Neuron (in vitro differentiated cells): ENCODE results near the genes DOCK3, TLR9 and TWF2.

DNA sequence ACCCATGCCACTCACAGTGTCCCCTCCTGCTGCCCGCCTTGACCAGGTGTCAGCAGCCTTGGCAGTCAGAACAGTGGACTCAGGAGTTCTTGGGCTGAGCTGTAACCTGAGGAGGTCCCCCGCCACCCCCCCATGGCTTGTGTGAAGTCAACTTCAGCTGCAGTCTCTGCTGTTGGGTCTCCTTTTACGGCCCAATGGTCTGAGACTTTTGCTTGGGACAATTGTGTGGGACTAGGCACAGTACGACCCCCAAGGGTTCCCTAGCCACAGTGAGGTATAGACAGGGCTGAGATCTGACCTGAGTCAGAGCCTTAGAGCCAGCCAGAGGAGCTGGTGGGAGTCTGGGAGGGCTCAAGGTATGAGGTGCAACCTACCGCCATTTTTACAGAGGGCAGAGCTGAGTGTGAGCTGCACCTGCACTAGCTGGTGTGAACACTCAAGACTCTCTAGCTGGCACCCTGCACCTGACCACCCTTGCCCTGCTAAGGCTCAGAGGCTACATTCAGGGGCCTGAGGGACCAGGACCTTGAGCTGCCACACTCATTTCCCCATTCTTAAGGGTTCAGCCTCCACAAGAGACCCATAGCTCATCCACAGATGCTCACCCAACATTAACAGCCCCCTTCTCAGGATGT lies 9.1 kb downstream of the MAPKAPK3 start:
- PRO-cap, result no peak

DNA sequence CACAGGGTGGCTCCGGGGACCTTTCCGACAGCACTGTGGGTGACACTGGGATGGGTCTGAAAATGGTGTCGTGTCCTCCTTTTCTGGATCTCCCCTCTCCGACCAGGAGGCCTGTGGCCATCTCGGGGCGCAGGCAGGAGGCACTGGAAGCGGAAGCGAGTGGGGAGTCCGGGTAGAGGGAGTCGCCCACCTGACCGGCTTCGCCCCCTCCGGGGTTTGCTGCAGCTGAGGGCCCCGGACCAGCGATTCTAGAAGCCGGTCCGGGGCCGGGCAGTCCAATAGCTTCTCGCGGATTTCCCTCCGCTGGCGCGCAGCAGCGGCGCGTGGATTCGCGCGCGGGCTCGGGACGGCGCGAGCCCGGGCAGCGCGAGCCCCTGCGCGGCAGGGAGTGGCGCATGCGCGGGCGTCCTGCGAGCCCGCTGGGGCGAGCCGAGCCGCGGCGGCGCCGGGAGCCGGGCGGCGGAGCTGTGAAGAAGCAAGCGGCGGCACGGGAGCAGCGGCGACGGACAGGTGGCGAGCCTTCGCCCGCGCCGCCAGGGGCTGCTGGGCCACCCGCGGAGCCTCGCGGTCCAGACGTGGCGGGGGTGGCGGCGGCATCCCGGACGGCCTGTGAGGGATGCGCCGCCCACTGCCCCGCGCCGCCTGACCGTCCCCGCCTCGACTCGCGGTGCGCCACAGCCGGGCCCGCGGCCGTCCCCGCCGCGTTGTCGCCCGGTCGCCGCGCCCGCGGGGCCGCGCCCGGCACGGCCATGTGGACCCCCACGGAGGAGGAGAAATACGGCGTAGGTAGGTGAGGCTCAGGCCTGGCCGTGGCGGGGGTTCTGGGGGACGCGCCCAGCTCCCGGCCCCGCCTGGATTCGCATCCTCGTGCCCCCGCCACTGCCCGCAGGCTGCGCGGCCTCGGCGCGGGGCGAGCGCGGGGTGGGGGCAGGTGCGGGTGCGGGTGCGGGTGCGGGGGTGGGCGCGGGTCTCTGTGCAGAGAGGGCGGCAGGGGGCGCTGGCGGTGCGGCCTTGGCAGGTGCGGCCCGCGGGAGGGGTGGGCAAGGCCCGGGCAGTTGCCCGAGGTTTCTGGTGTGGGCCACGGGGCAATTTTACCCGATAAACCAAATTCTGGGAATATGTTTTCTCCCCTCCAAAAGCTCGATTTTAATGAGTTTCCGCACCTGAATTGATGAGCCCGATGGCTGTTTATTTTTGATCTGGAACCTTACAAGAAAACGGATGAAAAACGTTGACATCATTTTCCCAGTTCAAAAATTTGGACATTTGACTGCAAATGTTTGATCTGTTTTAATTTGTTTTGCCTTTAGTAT lies at the start of gene DOCK3:
TSS of gene DOCK3 (plus strand) at position 413 of the 1,313 bp plus-strand sequence.
- PRO-cap, result bidirectional peak, plus-strand start at position 413 of the sequence, minus-strand start at position 390 of the sequence; bidirectional peak, plus-strand start at position 1,043 of the sequence, minus-strand start at position 894 of the sequence

DNA sequence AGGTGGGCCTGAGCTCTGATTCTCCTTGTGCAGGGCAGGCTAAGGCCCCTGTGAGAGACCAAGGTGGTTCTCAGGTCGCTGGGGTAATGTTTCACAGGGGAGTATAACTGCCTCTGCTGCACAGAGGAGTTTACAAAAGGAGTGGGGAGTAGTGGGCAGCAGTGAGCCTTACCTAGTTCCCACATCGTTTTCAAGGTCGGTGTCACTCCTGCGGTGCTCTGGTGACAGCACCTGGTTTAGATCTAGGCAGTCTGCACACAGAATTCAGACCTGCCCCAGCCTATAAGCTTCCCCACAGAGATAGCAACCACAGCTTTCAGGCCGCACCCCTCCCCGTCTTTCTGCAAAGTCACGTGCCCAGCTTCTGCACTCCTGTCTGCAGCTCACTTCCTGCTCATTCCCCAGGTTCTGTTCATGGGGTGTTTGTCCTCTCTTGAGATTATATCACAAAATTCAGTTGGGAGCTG lies 350.5 kb downstream of the DOCK3 start:
- PRO-cap, result no peak

DNA sequence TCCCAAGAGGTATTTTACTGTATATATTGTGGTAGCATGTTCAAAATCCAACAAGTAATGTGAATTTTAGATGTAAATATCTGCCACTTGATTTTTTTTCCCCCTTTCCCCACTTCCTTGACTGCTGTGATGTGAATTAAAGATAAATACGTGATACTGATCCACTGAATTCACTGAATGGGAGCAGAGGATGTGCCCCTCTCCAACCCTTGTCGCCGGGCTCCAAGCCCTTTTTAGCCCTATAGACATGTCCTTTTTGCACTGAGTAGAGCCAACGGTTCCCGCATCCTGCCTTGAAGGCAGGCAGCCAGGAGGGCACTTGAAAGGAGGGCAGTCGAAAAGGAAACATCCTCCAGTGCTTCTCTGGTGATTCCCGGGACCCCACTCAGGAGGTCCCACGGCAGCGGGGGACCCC lies 1.0 kb upstream of the MANF start:
- PRO-cap, result bidirectional peak, plus-strand start at position 318 of the sequence, minus-strand start at position 235 of the sequence

- PRO-cap, result no peak
Observed at GRCh38 chr3:51412930-51413223, 21.8 kb downstream of the RBM15B start.

DNA sequence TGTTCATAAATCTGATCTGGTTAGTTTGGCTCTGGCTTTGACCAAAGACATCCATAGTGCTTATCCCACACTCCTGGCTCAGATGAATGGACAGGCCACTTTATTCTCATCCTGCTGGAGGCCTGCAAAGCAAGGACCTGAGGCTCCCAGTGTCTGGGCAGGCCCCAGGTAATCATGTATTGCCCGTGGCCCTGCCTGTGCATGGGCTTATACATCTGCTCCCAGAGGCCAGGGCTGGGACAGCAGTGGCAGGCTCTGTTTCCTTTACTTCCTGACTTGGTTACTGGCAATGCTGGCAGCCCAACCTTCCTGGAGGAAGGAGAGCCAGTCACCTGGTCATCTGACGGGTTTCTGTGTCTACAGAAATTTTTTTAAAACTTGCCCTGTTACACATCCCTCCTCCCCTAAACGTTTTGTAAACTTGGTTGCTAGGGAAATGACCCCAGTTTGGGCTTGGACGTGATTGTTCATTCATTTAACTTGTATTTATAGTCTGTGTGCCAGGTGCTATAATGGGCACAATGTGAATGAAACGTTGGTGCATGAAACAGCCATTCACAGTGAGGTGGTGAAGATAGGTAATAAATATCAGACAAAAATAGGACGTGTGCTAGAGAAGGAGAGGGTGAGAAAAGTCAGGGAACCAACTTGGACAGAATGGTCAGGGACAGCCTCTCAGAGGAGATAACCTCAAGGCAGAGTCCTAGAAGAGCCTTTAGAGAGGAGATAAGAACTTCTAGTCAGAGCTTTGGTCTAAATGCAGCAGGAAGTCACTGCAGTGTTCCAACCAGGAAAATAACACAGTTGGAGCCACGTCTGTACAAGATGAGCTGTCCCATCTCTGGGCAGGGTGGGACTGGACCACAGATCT lies 14.0 kb downstream of the TEX264 start:
- PRO-cap, result no peak

GRCh38 chr3:51968456-51968837 lies 1.2 kb upstream of the PCBP4 start:
- PRO-cap, result no peak

GRCh38 chr3:52064696-52065941 lies 8.7 kb upstream of the DUSP7 start:
- PRO-cap, result no peak

DNA sequence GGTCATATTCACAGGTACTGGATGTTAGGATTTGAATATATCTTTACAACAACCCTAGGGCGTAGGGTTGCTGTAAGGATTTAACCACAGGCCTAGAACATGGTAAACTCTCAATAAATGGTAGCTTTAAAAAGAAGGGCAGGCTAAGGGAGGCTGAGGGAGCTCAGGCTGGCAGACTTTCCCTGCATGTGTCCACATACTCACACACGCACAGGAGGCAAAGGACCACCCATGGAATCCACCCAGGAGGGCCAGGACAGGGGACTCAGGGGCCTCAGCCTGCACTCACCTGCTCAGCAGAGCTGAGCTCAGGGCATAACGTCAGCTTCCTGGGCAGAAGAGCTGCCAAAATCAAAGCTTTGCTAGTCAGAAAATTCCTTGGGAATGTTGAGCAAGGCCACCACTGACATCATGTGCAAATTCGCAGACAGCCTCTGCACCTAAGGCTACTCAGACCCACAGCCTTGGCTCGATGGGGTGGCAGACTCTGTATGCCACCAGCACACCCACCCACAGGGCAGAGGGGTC lies 16.5 kb upstream of the ALAS1 start:
- PRO-cap, result no peak

GRCh38 chr3:52204258-52204919 lies 6.4 kb downstream of the ALAS1 start:
- PRO-cap, result no peak

- PRO-cap, result no peak
Observed at GRCh38 chr3:52225459-52225968, at the start of gene TLR9. Gene TLR9, minus strand, starts transcription at chr3:52225645.

DNA sequence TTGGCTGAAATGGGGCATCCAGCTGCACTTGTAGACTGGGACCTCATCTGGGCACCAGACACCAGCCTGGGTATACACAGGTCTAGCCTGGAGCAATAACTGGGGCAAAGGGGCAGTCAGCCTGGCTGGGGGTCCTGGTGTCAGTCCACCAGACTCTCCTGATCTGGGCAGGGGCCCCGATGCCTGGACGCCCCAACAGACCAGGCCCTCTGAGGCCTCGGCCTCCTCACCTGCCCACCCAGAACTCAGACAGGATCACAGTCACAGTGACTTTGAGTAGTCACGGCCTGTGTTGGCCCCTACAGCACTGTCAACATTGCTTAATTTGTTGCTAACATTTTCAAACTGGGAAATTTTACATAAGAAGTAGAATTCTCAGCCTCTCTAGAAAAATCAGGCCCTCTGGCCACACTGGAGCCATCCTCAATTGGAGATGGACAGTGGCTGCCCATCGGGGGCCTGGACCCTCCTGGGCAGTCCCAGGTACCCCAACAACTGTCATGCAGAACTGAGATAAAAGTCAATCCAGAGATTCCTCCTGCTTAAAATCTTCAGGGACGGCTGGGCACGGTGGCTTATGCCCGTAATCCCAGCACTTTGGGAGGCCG lies 5.8 kb downstream of the TWF2 start:
- PRO-cap, result no peak

DNA sequence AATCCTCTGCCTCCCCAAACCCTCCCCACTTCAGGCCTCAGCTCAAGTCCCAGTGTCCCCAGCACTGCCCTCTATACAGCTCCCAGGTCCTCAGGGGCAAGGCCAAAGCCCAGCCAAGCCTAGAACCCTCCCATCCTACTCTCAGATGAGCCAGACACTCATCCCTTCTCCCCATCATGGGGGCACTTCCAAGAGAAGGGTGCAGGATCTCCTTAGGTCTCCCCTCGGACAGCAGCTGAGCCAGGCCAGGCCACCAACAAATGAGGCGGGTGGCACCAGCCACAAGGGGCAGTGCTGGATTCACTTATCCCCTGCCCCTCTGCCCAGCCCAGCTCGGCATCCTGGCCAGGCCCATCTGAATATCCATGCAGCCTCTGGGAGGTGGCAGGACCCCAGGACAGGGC lies 4.6 kb downstream of the TWF2 start:
- PRO-cap, result no peak

DNA sequence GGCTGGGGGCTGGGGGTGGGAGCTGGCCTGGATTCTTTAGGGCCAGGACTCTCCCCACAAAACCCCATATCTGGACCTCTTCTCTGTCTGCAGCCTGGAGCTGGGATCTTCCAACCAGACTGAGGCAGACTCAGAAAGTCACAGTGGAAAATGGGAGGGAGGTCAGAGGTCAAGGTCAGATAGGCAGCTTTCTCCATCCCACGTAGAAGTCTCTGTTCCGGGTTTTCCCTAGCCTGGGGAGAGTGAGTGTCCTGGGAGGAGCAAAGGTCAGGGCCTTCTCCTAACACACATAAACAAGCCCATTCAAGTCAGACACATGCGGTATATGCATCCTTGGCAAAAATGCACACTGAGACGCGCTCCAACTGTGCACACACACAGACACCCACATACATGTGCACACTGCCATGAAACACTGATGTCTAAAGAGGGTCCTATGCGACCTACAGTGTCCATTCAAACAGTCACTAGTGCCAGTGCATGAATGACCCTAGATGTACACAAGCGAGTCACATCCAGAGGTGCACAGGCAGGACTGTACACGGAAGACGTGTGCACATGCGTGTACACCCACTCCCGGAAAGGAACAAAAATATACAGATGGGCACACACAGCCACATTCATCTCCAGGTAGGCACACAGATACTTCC lies 708 bp downstream of the TWF2 start:
- PRO-cap, result bidirectional peak, plus-strand start at position 302 of the sequence, minus-strand start at position 121 of the sequence

DNA sequence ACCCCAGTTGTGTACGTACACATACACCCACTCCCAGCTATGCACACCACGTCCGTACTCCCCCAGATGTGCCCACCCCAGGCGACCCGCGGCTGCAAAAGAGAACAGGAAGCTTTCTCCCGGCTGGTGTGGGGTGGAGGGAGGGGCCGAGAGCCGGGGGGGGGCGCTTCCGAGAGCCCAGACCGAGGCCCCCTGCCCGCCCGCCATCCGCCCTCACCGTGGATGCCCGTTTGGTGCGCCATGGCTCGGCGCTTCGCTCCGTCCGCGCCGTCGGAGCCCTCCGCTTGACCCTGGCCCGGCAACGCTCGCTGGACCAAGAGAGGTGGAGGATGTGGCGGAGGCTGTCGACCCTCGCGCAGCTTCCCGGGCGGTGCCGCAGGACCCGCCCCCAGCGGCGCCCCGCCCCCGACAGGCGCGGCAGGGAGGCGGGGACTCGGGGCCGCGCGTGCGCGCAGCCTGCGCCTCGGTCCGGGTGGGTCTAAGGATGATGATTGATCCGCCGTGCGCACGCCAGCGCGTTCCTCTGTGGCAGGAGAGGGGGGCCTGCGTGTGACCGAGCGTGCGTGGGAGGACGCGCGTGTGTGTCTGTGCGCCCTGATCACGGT lies at the start of gene TWF2:
TSS of gene TWF2 (minus strand) at position 384 of the 605 bp plus-strand sequence.
- PRO-cap, result bidirectional peak, plus-strand start at position 481 of the sequence, minus-strand start at position 317 of the sequence

GRCh38 chr3:52248845-52249412 lies 3.4 kb downstream of the PPM1M start:
- PRO-cap, result no peak

GRCh38 chr3:52400663-52401220 lies 9.1 kb downstream of the BAP1 start:
- PRO-cap, result no peak

DNA sequence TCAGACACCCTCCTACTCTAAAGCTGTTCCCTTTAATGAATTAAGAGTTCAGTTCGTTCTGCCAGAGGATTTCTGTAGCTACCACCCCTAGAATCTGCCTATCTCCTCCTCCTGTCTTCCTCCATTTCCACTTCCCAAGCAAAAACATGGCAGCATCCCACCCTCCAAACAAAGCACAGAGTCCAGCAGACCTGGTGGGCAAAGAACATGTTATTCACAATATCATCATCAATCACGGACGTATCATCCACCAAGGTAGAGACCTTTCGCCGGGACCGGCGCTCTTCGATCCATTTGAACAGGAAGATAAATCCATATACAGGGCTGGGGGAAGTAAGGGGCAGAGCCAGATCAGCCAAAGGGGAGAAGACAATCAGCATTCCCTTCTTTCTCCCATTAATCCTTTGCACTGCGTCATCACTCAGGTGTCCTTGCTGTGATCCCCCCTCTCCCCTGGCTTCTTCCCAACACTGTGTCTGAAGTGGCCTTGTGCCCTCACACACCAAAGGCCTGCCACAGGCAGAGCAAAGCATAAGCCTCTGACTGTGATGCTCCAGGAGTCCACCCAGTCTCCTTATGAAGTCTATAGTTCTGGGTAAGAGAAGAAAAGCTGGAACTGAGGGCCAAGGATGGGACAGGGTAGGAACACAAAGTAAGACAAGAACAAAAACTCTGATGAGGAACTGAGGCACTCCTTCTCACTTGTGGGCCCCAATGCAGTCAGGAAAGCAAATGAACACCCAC lies 1.4 kb downstream of the BAP1 start:
- PRO-cap, result no peak

- PRO-cap, result bidirectional peak, plus-strand start at chr3:52456376, minus-strand start at chr3:52456245; bidirectional peak, plus-strand start at chr3:52456662, minus-strand start at chr3:52456545; unidirectional peak, minus-strand start at chr3:52456954
Observed at GRCh38 chr3:52456055-52457072, 960 bp downstream of the NISCH start.

GRCh38 chr3:52479425-52480524 lies 15.4 kb upstream of the STAB1 start:
- PRO-cap, result no peak